ENCODE measurements around the genes CXCL13 and CNOT6L.

GRCh38 chr4:76739031-76740156, 158.6 kb downstream of the SOWAHB start:
- RRBS, result no CpG with 5 or more reads among the region's 19 CpGs

GRCh38 chr4:76812124-76812568, 85.8 kb downstream of the SOWAHB start:
- RRBS, result no CpG with 5 or more reads among the region's 8 CpGs

DNA sequence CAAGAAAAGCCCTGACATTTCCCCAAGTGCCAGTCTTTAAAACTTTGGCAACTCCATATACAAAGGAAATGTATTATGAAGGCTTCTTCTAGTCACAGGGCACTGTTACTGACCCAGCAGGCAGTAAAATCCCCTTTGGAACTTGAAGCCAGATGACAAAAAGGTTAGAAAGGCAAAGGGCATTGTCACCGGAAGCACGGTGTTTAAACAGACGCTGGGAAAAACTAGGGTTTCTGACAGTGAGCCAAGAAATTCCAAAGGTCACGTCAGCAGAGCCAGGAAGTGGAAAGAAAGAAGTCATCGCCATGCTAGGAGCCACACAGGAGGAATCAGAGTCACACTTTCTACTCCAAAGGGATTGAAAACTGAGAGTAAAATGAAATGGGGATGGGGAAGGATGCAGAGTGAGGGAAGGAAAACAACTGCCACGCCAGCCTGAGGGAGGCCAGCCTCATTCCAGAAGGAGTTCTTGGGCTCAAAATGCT, 67.0 kb downstream of the SOWAHB start:
- RRBS, result no CpG with 5 or more reads among the region's 6 CpGs

DNA sequence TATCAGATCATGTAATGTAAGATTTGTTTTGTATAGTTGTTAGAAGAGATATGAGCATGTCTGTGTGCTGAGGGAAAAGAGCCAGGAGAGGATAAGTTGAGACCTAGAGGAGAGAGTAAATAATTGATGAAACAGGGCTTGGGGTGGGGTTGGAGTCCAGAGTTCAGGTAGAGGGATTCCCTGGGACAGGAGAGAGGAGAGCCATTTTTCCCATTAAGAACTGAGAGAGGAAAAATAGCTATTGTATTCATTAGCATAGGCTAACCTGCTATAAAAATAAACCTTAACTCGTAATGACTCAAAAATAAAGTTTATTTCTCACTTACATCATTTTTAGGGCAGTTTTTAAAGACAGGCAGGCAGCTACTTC, 4.6 kb upstream of the SOWAHB start:
- RRBS, result no CpG with 5 or more reads among the region's 1 CpG

- RRBS, result no CpG with 5 or more reads among the region's 2 CpGs
Observed at GRCh38 chr4:76909373-76909574, 11.3 kb upstream of the SOWAHB start.

GRCh38 chr4:76989052-76989752, 39.6 kb downstream of the SEPTIN11 start:
- RRBS, result no CpG with 5 or more reads among the region's 10 CpGs

DNA sequence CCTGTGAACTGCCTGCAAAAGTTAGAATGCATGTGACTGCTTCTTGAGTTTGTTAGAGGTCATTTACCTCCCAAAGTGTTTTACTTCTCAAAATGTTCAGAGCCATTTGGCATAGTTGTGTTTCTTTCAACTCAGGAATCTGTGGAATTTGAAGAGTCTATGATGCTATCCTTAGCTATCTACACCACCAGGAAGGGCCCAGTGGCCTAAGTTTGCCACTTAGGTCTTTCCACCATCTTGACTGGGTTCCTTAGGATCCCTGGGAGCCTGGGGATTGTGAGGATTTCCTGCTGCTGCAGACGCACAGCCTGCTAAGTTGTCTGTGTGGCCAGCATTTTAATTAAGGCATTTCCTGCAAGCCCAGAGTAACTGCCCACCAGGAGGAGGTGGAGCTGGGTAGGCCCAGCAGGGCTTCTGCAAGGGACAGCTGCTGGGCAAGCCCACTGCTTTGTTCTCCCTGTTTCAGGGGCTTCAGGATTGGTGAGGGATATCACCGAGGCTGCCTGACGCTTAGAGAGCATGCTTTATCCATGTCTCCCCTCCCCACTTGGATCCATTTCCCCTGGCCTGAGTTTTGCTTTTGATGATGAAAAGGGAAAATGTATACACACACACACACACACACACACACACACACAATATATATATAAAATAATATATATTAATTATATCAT, 53.0 kb downstream of the CCNI start:
- RRBS, result no CpG with 5 or more reads among the region's 3 CpGs

DNA sequence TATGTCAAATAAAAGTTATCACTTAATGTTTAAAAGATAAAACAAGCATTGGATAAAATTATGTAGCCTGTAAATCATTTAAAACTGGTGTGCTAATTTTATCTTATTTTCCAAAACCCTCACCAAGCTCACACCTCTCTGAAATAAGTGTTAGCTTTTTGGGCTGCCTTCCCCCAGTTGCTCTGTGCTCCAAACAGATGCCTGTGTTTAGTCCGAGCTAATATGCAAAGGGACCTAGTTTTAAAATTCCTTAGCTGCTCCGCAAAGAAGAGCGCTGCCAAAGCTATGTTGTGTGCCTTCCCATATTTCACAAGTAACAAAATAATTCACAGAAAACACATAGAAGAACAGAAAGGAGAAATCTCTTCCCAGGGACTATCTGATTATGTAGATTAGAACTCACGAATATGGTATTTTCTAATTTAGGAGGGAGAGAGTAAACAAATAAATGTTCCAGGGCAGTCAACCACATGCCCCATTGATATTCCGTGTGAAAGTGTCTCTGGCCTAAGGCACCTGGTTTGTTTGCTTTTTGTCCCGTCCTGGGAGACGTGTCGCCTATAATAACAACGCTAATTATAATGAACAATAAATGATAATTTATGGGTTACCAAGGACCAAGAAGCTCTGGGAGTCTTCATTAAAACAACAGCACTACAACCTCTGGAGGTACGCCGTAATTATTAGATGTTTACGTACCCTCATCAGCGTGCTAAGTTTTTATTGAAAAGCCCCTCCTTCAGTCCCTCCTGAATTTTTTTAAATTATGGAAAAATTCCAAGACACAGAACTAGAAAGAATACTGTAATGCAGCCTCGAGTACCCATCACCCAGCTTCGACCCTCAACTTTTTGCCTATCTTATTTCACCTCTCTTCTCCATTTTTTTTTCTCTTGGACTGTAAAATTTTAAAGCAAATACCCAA, 1.2 kb upstream of the CCNG2 start:
- RRBS, result no CpG with 5 or more reads among the region's 15 CpGs

- RRBS, result 2% methylated on average over 33 of the region's 54 CpGs
Observed at GRCh38 chr4:77157897-77158847, 1.2 kb downstream of the CCNG2 start.

DNA sequence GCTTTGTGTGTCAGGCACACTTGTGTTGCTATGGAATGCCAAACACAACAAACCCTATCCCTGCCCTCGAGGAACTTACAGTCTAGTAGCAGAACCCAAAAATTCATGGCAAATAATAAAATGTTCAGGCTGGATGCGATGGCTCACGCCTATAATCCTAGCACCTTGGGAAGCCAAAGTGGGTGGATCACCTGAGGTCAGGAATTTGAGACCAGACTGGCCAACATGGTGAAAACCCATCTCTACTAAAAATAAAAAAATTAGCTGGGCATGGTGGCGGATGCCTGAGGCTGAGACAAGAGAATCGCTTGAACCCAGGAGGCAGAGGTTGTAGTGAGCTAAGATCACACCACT, 14.1 kb downstream of the CCNG2 start:
- RRBS, result no CpG with 5 or more reads among the region's 5 CpGs

- RRBS, result no CpG with 5 or more reads among the region's 9 CpGs
Observed at GRCh38 chr4:77586760-77587456, 18.7 kb upstream of the CXCL13 start.

GRCh38 chr4:77605647-77605948, at the start of gene CXCL13:
Gene CXCL13 (plus strand): TSS chr4:77605820.
- RRBS, result no CpG with 5 or more reads among the region's 1 CpG

GRCh38 chr4:77621056-77621549, 15.5 kb downstream of the CXCL13 start:
- RRBS, result no CpG with 5 or more reads among the region's 1 CpG

DNA sequence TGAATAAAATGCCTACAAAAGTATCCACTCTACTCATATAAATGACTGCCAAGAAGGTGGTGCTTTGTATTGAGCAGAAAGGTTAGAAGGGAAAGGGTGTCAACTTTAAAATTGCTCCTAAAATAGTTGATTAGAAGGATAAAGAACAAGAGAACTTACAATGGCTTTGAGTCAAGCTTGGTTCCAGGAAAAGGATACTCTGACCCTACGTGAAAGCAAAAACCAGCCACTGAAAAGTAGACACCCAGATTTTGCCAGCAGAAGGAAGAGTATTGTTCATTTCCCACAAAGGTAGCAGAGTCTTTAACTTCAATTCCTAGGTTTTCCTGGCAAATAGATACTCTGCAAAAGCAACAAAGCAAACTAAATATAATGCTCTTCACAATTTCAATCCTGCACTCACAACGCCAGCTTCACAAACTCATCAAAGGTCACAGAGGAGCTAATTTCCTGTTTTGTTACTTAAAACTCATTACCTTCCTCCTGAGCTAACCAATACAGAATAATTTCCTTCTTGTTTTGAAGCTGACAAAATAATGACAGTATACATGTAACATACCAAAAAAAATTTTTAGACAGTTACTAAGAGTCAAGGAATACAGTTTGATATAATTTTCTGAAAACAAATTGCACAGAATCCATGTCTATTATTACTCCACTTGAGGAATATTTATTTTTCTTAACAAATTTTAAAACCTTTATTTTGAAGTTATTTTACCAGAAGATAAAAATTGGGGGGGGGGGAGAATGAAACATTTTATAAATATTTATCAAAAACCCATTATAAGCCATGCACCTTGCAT, 18.0 kb downstream of the CNOT6L start:
- RRBS, result no CpG with 5 or more reads among the region's 2 CpGs

- RRBS, result no CpG with 5 or more reads among the region's 1 CpG
Observed at GRCh38 chr4:77801761-77802198, 17.4 kb downstream of the CNOT6L start.

DNA sequence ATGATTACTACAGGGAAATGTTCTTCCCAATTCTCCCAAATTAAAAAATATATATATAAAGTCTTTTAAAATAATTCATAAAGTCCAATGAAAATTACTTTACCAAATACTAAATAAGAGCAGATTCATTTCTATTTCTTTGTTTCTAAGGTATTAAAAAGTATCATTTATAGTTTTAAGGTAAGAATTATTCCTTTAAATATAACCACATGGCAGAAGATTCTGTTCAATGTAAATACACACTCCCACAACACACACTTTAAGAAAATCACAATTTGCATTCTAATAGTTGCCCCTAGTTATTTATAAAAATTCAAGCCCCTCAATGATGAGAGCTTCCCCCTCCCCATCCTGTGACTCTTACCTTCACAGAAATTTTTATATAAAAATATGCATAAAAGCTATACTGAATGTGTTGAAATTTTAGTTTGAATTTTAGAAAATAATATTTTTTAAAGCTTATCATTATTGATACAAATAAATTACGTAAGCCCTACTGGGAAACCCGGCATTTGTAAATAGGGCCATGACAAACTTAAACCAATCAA, 2.9 kb downstream of the CNOT6L start:
- RRBS, result no CpG with 5 or more reads among the region's 2 CpGs

- RRBS, result no CpG with 5 or more reads among the region's 35 CpGs
Observed at GRCh38 chr4:77819241-77819545, at the start of gene CNOT6L. Gene CNOT6L (minus strand): TSS chr4:77819368.

DNA sequence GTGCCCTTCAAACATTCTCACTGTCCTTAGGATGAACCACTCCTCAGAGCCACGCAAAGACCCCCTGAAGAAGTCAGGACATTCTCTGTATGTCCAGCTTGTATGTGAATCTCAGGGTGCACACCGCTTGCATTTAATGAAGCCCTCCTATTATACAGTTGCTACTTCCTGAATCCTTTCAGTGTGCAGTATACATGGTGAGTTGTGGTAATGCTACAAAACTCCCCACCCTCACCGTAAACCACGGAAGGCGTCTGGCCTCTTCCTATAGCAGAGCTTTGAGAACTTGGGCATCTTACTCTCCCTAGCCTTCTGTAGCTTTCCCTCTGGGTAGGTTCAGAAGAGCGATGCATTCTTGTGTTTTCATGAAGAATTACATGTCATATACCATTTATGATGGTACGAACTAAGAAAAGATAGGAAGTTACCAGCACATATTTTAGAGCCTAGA, 9.5 kb upstream of the MRPL1 start:
- RRBS, result no CpG with 5 or more reads among the region's 7 CpGs

- RRBS, result no CpG with 5 or more reads among the region's 3 CpGs
Observed at GRCh38 chr4:78142464-78143129, 85.5 kb downstream of the FRAS1 start.

- RRBS, result no CpG with 5 or more reads among the region's 2 CpGs
Observed at GRCh38 chr4:78372672-78373140, 178.9 kb upstream of the ANXA3 start.